Body of pancreas (tissue), 2 donors: ENCODE measurements around a stretch of chr18.

- PRO-cap = no peak
- RAMPAGE, long total RNA, 2 experiments = no peak in any of the 2 experiments
Measured at GRCh38 chr18:34860488-34860992, 150.4 kb downstream of the DTNA start.

GRCh38 chr18:34867487-34867989 is 157.4 kb downstream of the DTNA start:
- PRO-cap = no peak
- RAMPAGE, long total RNA, 2 experiments = no peak in any of the 2 experiments

DNA sequence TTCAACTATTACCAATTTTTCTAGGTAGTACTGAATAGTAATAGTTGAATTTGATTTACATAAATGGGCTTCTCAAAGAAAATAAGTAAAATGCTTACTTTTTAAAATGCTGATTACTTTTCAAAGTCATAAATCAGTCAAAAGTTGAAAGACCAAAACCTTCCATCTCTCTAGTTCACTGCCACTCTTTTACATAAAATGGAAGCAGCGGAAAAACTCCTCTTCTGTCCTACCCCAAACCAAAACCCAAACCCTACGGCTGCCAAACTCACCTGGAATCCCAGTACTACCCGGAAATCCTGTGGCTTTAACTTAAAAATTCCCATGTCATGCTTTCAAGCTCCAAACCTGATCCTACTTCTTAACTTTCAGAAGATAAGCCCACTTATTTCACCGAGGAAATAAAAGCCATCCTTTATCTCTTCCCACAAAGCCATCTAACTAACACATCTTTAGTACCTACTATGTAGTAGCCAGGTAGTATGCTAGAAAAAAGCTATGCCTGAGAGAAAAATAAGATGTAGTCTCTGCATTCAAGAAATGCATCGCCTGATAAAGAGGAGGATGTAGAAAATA is 81.1 kb upstream of the MAPRE2 start:
- PRO-cap = no peak
- RAMPAGE, long total RNA, 2 experiments = no peak in any of the 2 experiments

DNA sequence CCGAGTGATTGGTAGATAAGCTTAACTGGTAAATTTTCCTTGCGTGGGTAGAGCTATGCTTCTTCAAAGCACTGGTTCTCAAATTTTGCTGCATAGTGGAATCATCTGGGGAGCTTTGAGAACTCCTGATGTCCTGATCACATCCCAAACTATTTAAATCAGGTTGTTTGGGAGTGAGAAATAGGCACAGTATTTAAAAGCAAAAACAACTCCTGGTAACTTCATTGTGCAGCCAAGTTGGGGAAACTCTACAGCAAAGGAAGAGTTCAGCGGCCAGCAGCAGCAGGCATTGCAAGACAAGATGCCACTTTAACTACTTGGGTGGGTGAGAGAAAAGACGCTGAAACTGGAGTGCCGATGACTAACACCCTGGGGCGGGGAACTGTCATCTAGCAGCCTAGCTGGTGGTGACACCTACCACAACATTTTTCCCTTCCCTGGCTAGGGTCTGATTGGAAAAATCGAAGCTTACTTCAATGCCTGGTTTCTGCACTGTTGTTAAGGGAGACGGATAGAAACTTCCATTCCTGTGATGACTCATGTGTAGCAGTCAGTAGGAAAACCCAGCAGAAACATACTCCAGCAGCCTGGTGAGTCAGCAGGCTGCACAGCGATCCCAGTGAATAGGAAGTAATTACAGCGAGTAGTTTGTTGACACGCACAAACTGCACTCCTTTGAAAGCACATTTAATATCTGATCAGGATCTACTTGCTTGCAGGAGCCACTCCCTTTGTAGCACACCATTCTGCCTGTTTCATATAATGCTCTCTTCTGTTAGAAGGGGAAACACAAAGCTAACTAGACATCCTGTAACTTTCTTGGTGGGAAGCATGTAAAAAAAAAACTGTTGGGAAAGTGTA is 62.2 kb upstream of the MAPRE2 start:
- PRO-cap = bidirectional peak, plus-strand start at position 582 of the sequence, minus-strand start at position 303 of the sequence
- RAMPAGE, long total RNA, 2 experiments = no peak in any of the 2 experiments

DNA sequence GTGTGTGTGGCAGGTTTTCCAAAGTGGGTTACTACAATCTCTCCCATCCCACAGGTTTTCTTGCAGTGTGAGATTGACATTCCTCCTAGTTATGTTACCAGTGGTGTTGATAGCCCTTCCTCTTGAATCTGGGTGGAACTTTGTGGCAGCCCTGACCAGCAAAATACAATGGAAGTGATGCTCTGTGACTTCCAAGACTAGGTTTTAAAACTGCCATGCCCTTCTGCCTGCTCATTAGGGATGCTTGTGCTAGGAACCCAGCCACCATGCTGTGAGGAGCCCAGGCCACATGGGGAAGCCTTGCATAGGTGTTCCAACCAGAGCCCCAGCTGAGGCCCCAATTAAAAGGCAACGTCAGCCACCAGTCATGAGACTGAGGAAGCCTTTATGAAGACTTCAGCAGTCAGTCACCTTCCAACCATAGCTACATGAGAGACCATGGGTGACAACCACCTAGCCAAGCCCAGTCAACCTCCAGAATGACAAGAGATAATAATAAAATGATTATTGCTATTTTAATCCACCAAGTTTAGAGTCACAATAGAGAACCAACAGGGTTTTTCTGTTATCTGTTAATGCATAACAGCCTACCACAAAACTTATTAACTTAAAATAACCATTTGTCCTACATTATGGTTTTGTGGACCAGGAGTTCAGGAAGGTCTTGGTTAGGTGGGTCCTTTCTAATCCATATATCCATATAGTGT is 13.9 kb upstream of the MAPRE2 start:
- PRO-cap = no peak
- RAMPAGE, long total RNA, 2 experiments = no peak in any of the 2 experiments

GRCh38 chr18:35029092-35029453 is 12.1 kb upstream of the MAPRE2 start:
- PRO-cap = no peak
- RAMPAGE, long total RNA, 2 experiments = no peak in any of the 2 experiments

GRCh38 chr18:35041961-35042372 is 754 bp downstream of the MAPRE2 start:
- PRO-cap = no peak
- RAMPAGE, long total RNA, 2 experiments = no peak in any of the 2 experiments

DNA sequence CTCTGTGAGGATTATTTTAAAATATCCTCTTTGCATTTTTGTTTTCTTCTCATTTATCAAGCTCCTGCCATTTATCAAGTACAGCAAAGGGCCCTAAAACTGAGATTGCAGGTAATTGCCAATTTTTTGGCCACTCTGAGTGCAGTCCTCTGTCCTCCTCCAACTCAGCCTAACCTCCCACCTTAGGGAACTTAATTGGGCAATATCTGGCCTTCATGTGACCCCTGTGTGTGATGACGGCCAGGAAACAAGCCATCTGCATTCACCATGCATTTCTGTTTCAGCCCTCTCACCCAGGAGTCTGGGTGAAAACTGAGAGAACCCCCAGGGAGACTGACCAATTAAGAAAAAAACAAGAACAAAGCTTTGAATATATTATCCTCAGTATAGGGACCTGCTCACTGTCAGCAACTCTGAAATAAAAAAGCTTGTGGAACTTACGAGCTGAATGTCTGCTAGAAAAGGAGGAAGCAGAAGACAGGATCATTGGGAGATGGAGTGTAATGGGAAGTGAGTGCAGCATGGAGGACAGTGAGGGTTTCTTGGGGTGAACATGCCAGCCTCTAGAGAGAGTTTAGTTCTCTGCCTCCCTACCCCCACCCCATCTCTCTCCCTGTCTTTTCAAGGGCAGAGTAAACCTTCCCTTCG is 9.5 kb downstream of the MAPRE2 start:
- PRO-cap = no peak
- RAMPAGE, long total RNA, 2 experiments = no peak in any of the 2 experiments

DNA sequence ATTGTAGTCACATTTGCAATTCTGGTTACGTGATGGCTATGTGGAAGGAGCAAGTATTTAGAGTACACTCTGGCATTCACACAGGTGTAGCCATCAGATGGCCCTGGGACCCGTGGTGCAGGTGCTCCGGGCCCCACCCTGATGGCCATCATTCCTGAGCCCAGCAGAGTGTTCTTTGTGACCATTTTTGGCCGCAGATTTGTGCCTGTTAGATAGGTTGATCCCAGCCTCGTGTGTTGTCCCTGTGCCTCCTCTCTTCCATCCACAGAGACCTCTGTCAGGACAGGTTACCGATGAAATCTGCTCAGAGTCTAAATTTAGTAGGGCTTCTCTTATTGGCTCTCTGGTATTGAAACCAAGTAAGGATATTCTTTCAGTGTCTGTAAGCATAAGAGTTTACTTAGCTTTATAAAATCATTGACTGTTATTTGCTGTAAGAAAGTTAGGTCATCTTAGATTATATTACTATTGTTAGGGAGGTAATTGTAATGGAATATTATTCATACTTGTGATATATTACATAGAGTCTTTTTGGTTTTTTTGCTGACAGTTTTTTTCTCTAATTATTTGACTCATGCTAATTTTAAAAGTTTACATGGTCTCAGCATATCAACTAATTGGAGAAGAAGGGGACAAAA is 34.0 kb downstream of the MAPRE2 start:
- PRO-cap = no peak
- RAMPAGE, long total RNA, 2 experiments = no peak in any of the 2 experiments

GRCh38 chr18:35083223-35083813 is 42.1 kb downstream of the MAPRE2 start:
- PRO-cap = no peak
- RAMPAGE, long total RNA, 2 experiments = no peak in any of the 2 experiments

GRCh38 chr18:35242503-35242935 is 1.7 kb downstream of the ZNF397 start:
- PRO-cap = no peak
- RAMPAGE, long total RNA, 2 experiments = no peak in any of the 2 experiments

DNA sequence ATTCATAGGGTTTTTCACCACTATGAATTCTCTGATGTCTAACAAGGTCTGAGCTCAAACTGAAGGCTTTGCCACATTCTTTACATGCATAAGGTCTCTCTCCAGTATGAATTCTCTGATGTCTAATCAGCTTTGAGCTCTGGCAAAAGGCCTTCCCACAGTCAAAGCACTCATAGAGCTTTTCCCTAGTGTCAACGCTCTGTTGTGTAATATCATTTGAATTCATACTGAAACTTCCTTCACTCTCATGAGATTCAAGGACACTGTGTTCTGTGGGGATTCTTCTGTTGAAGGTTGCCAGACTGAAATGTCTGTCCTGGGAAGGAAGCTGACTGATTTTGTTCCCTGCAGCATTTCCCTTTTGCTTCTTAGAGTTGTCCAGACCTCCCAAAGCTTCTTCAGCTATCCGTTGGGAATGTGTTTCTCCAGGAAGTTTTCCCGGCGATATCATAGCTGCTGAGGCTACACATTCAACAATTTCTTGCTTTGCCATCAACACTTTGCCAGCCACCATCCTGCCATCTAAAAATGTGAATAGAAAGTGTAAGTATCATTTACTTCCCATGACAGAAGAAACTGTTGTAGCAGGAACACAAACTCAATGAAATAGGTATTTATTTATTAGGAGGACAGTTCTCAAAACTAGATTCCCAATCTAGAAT is 13.2 kb downstream of the ZNF397 start:
- PRO-cap = no peak
- RAMPAGE, long total RNA, 2 experiments = no peak in any of the 2 experiments

GRCh38 chr18:35470489-35470700 is 27.4 kb downstream of the INO80C start:
- PRO-cap = no peak
- RAMPAGE, long total RNA, 2 experiments = no peak in any of the 2 experiments

- PRO-cap = no peak
- RAMPAGE, long total RNA, 2 experiments = no peak in any of the 2 experiments
Measured at GRCh38 chr18:35489725-35490521, 7.8 kb downstream of the INO80C start.

DNA sequence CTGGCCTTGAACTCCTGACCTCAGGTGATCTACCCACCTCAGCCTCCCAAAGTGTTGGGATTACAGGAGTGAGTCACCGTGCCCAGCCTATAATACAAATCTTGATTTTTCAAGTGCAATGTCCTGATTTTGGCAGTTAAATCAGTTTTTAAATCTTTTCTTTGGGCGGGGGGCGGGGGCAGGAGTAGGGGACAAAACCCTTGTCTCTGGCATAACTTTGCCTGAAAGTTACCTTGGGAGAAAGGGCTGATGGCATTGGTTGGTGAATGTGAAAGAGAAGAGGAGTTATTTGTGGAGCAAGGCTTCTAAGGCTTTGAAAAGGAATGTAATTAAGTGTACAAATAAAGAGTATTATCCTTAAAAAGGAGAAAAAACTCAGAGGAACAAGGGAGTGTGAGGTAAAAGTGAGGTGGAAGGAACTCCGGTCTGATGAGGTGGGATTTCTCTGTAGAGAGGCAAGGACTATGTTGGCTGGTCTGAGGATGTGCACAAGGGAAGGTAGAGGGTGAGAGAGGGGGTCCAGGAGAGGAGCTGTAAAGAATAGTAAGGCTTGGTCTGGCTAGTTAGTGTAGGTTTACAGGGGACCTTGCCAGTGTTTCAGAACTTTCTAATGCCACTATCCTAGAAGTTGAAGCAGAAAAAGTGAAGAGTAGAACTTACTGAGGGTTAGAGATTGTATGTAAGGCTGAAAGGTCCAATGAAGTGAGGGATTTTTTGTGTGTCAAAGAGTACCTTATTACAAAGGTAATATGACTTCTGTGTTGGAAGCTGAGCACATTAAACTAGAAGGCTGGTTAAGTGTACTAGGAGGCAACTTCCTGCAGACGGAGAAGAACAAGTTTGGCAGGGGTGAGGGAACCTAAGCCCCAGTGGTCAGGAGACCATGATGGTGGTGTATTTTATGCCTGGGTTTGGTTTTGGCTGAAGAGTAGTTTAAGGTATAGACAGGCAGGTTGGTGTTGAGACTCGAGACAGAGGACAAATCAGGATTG is 12.7 kb downstream of the GALNT1 start:
- PRO-cap = no peak
- RAMPAGE, long total RNA, 2 experiments = start-site peak on the plus strand in 1 of 2 experiments, centred at position 781 of the sequence, 5 reads per replicate

DNA sequence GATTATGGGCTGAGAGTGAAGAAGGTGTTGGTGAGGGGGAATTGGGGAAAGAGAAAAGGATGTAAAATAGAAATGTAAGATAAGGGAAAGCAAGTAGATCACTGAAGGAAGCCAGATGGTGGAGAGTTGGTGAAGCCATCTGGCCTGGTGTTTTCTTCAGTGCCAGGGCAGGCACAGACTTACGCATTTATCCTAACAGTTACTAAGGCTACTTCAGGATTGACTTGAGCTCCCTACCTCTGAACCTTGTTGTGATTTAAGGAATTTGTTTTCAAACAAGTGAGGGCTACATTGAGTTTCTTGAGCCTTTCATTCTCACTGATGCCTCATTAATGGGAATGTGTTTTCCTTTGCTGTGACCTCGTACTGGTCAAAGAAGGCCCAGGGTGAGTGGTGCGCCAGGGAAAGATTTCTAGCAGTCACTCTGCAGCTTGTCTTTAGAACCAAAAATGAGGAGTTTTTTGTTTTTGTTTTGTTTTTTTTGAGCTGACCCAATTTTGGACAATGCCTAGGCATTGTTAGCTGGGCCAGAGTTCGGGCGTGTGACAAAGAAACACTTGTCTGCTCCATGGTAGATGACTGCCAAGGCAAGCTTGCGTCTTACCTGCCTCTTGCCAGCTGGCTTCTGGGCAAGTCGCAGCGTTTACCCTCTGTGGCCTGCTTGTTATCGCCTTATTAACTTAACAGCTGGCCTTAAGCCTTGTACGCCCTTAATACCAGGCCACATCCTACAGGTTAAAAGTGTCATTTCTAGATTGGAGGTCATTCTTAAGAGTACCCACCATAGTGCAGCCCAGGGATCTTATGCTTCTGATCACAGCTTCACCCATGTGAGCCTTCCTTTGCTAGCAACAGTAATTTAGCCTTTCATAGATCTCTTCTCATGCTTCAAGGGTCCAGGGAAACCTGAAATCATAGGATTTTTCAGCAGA is 114.2 kb downstream of the GALNT1 start:
- PRO-cap = unidirectional peak, minus-strand start at position 627 of the sequence
- RAMPAGE, long total RNA, 2 experiments = no peak in any of the 2 experiments

GRCh38 chr18:35770297-35770557 is 188.7 kb downstream of the GALNT1 start:
- PRO-cap = no peak
- RAMPAGE, long total RNA, 2 experiments = no peak in any of the 2 experiments

- PRO-cap = no peak
- RAMPAGE, long total RNA, 2 experiments = no peak in any of the 2 experiments
Measured at GRCh38 chr18:35972783-35973252, 339 bp downstream of the C18orf21 start.

DNA sequence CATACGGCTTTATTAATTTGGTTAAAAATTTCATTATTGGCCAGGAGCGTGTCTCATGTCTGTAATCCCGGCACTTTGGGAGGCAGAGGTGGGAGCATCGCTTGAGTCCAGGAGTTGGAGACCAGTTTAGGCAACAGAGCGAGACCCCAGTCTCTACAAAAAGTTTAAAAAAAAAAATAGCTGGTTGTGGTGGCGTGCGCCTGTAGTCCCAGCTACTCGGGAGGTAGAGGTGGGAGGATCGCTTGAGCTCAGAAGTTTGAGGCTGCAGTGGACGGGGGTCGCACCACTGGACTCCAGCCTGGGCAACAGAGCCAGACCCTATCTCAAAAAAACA is 1.1 kb downstream of the ELP2 start:
- PRO-cap = no peak
- RAMPAGE, long total RNA, 2 experiments = no peak in any of the 2 experiments

DNA sequence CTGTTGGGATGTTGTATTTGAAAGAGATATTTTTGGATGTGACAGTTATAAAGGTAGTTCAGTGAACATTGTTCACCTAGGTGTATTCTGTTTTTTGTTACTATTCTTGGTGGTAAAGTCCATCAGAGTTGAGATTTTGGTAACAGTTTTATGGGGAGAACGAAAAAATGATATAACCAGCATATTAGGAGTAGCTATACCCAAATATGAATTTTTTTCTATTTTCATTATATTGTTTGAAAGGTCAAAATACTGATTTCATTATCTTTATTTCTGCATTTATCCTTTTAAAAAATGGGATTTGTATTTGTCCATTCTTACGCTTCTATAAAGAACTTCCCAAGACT is 14.3 kb downstream of the ELP2 start:
- PRO-cap = unidirectional peak, minus-strand start at position 169 of the sequence
- RAMPAGE, long total RNA, 2 experiments = no peak in any of the 2 experiments